SEM (cell line): ENCODE measurements around a stretch of chr6.

- PRO-cap, result no peak
Observed at GRCh38 chr6:167762239-167762753, 64.4 kb upstream of the AFDN start.

GRCh38 chr6:167797001-167797614 lies 29.6 kb upstream of the AFDN start:
- PRO-cap, result no peak

DNA sequence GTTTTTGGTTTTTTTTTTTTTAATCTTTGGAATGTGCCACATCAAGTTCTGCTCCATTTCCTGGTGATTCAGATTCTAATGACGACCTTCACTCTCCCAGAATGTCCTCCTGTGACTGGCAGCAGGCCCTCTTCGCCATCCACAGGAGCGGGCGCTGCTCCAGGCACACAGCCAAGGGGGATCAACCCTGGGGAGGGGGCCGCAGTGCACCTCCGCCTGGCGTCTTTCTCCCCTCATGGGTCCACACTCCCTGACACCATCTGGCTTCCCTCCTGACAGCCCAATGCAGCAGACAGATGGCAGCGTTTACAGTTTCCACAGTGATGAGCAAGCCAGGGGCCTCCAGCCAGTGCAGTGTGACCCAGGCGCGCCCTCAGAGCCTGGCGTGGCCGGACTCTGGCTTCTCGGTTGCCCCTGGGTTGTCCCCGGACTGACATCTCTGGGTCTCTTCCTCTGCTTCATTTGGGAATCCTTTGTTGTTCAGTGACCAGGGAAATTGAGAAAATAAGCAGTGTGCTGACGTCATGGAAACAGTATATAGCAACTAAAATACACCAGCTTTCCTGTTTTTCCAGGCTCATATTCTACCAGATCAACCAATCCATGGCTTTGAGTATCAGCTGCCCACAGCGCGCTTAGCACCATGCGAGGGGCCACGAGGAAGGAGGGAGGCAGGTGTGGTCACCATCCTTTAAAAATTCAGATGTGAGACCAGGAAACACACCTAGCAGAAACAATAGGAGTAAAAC lies 27.3 kb upstream of the AFDN start:
- PRO-cap, result no peak

DNA sequence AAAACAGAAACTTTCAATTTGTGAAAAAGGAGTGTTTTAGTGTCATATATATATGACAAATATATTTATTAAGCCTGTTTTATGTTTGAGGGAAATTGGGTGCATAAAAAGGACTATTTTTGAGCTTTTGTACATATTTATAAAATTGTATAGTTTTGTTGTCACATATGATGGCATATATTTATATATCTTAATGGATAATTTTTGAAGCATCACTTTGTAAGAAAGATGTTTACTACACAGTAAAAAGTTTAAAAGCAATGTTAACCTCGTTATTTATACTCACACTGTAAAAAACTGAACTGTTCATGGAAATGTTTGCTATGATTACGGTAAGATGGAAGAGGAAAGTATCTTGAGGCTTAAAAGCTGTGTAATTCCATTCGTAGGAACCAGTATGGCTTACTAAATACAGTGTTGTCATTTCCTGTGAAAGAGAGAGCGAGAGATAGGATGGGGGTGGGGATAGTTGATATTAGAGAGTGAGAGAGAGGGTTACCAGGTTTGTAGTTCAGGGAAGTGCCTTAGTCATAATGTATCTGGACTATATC lies 30.1 kb downstream of the AFDN start:
- PRO-cap, result no peak

DNA sequence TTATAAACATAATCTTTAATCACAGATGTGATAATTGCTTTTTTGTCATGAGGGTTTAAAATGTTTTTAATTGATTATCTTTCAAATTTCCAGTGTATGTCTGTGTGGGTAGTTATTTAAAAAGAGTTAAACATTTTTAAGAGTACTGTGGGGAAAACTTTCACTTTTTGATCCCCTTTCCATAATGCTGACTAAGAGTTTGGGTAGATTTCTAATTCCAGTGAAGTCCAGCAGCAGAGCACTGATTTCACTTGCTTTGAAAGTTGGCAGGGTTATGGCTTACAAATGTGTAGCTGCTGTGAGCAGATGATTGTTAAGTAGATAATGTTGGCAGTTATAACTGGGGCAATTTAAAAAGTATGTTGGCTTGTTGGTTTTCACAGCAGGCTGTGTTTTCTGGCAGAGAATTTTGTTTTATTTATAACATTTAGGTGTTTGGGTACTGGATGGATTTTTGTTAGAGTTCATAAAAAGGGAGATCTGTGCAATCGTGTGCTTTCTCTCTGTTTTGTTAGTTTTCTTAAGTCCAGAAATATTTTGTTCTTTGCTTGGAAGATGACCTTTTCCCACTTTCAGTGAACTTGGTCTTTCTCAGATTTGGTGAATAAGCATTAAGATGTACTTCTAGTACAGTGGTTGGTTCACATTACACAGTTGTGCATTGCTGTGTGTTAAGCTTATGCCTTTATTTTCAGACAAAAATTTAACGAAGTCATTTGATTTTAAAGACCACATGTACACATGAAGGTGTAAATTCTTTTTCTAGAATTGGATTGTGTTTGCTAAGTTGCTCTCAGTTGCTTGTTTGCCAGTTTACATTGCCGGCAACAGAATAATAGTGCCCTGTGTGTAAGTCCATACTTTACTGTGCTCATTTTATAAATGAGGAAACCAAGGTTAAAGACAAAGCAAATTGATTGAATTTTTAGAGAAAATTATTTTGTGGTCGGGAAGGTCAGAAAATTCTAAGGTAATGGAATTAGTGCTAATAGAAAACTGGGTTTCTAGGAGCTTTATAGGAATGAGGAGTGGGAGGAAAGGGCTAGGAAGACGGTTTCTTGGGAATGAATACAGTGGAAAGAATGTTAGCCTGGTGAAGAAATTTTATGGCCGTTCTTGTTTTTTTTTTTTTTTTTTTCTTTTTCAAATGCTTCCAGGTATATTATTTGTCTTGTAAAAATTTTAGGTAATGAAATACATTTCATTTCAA lies 31.6 kb downstream of the AFDN start:
- PRO-cap, result no peak

DNA sequence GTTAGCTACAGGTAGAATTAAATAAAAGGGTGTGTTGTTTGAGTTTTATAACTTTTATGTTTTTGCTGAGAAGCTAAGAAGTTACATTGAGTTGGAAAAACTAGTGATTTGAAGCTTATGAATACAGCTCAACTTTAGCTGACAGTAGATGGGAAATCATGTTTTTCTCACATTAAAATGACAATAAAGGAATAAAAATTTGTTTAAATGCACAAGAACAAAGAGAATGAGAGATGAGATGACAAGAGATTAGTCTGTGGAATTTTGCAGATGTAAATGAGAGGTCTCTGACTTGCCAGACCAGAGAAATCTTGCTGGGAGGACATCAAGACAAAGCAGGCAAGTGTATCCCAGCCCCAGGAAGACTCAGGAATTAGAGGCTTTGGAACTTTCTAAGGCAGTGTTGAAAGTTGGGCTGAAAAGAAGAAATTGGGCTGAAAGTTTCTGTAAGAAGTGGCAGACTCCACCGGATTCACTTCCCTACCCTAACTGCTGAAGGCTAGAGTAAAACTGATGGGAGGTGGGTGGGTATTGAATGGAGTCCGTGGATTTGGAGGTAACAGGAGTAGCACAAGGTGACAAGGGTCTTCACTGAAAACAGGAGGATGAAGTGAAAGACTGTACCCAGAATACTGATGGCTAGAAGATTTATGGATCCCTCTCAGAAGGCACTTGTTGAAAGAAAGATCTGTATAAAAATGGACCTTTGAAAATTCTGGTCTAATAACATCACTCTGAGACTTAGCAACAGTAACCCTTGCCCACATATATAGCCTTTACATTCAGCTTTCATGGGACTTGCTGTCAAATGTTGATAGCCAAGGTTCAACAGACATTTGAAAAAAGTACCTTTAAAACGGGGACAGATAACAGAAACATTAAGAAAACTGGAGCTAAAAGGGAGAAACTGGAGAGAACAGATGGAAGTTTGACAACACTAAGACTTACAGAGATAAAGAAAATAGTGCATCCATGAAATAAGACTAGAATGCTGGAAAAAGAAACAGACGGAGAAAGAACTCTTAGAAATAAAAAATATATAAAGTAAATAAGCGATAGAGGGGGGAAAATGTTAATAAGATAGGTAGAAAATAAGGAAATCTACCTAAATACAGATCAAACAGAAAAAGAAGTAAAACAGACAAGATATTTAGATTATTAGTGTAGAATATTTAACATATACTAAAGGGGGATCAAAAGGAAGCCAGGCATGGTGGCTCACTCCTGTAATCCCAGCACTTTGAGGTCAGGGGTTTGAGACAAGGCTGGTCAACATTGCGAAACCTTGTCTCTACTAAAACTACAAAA lies 54.9 kb downstream of the AFDN start:
- PRO-cap, result no peak

GRCh38 chr6:168046031-168046593 lies 32.9 kb downstream of the FRMD1 start:
- PRO-cap, result no peak

GRCh38 chr6:168078065-168078681 lies 839 bp downstream of the FRMD1 start:
- PRO-cap, result no peak

- PRO-cap, result no peak
Observed at GRCh38 chr6:168225226-168225716, 94.3 kb downstream of the DACT2 start.

GRCh38 chr6:168326147-168326840 lies 6.7 kb upstream of the DACT2 start:
- PRO-cap, result no peak

- PRO-cap, result no peak
Observed at GRCh38 chr6:168388492-168389156, 52.4 kb upstream of the SMOC2 start.

- PRO-cap, result no peak
Observed at GRCh38 chr6:168417604-168418124, 23.3 kb upstream of the SMOC2 start.

DNA sequence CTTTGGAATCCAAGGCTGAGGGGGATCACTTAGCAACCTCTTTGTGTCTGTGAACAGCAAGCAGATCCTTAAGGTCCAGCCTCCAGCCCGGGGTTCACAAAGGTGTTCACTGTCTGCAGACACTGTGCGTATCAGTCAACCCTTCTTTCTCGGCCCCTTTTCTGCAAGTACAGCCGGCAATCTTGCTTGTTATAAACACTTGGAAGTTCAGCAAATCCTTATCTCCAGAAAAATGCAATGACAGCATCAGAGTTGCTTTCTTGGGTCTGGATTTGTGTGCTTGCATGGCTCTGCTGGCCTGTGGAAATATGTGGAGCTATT lies 100.2 kb downstream of the SMOC2 start:
- PRO-cap, result no peak

DNA sequence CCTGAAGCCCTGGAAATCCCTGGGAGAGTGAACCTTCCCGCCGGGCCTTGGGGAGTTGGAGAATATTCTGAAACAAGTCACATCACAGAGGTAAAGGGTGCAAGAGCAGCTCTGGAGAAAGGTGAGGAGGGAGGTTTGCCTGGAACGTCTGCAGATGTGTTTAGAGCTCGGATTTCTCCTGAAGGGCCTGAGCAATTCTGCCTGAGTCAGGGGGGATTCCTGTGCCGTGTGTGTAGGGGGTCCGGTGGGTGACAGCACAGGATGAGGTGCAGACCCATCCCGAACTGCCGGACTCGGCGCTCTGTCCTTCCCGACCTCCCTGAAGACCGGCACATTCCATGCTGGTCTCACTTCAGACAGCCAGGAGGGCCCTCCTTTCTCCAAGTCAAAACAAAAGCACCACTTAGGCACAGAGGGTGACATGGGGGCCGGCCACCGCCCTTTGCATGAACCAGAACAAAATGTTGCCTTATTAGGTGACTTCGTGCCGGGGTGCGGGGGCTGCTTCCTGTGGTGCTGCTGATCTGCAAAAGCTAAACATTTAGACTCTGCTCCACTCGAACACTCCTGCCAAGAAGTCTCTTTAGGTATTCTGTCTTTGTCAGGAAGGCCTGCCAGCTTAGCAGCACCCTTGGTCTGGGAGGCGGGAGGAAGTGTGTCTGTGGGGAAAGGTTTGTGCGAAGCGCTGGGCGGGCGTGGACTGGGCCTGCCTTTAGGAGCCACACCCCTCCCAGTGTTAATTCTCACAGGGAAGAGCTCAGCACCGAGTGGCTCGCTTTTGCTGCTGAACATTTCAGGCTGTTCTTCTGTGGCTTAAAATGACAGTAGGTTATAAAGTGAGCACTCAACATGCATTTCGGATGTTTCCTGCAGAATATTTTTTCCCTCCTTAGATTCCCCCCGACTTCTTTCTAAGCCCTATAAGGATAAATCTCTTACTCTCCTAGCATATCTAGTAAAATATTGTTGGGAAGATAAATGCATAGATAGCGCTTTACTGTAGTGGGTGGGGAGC lies 133.8 kb downstream of the SMOC2 start:
- PRO-cap, result no peak

- PRO-cap, result no peak
Observed at GRCh38 chr6:168666903-168667752, 226.1 kb downstream of the SMOC2 start.

- PRO-cap, result no peak
Observed at GRCh38 chr6:168962749-168963446, 290.7 kb downstream of the THBS2 start.

GRCh38 chr6:168967970-168968568 lies 285.6 kb downstream of the THBS2 start:
- PRO-cap, result bidirectional peak, plus-strand start at chr6:168968456, minus-strand start at chr6:168968265

DNA sequence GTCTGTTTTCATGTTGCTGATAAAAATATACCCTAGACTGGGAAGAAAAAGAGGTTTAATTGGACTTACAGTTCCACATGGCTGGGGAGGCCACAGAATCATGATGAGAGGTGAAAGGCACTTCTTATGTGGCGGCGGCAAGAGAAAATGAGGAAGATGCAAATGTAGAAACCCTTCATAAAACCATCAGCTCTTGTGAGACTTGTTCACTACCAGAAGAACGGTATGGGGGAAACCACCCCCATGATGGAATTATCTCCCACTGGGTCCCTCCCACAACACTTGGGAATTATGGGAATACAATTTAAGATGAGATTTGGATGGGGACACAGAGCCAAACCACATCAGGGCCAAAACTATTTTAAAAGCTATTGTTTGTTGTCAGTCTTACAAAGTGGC lies 71.0 kb downstream of the THBS2 start:
- PRO-cap, result no peak

- PRO-cap, result no peak
Observed at GRCh38 chr6:169189977-169190708, 63.5 kb downstream of the THBS2 start.

DNA sequence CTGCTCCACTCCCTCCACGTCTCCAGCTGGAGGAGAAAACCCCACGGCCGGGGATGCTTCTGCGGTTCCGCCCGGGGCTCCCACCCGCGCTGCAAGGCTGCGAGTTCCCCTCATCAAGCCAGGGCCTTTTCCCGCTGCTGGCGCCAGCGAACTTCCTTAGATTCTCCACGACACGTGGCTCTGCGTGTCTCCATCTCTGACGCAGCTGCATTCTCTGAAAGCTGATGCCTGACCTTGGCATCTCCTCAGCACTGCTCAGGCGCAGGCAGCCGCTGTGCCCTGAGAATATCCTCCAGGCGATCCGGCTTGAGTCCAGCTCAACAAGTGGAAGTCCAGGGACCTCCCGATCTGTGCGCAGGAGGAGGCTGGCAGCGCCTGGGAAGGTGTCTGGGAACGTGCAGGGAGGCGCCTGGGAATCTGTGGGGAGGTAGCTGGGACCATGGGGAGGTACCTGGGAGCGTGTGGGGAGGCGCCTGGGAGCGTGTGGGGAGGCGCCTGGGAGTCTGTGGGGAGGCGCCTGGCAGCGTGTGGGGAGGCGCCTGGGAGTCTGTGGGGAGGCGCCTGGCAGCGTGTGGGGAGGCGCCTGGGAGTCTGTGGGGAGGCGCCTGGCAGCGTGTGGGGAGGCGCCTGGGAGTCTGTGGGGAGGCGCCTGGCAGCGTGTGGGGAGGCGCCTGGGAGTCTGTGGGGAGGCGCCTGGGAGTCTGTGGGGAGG lies 171.3 kb upstream of the THBS2 start:
- PRO-cap, result no peak